Measurements from ENCODE around the genes OAS3, OAS2 and IQCD.

DNA sequence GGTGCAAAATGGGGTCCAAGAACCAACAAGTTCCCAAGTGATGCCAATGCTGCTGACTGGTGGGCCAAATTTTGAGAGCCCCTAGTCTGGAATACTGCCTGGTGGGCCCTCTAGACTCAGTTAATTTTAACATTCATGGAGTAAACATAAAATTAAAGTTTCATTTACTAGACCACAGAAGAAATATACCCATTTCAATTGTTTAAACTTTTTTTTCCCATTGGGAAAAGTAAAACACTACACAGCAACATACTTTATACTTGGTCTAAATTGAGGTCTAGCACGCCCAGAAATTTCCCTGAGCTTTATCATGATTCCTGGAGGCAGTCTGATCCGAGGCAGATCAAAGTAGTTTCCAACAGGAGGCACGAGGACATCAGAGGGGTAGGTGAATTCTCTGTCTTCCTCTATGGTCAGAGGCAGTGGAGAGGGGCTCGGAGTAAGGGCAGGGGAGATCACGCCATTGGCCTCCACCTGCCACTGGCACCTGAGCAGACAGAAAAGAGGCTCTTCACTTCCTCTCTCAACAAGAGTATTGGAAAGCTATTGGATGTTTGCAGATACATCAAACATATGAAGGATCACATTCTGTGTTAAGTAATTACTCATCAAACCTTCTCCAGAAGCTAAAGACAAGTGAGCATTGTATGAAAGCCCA lies 124.7 kb downstream of the TRAFD1 start:
- CAGE, long polyA plus RNA, result no peak
- RRBS, result no CpG with 5 or more reads among the region's 5 CpGs

- CAGE, long polyA plus RNA, result no peak
- RRBS, result no CpG with 5 or more reads among the region's 9 CpGs
Observed at GRCh38 chr12:112282754-112283514, 99.3 kb downstream of the HECTD4 start.

GRCh38 chr12:112296749-112297620 lies 85.2 kb downstream of the HECTD4 start:
- CAGE, long polyA plus RNA, result no peak

GRCh38 chr12:112621059-112621307 lies 170.6 kb upstream of the RPH3A start:
- CAGE, long polyA plus RNA, result no peak
- RRBS, result no CpG with 5 or more reads among the region's 8 CpGs

- CAGE, long polyA plus RNA, result no peak
- RRBS, result 2% methylated on average over 8 of the region's 55 CpGs
Observed at GRCh38 chr12:112937884-112938882, at the start of gene OAS3. Gene OAS3 (plus strand): TSS chr12:112938474.

DNA sequence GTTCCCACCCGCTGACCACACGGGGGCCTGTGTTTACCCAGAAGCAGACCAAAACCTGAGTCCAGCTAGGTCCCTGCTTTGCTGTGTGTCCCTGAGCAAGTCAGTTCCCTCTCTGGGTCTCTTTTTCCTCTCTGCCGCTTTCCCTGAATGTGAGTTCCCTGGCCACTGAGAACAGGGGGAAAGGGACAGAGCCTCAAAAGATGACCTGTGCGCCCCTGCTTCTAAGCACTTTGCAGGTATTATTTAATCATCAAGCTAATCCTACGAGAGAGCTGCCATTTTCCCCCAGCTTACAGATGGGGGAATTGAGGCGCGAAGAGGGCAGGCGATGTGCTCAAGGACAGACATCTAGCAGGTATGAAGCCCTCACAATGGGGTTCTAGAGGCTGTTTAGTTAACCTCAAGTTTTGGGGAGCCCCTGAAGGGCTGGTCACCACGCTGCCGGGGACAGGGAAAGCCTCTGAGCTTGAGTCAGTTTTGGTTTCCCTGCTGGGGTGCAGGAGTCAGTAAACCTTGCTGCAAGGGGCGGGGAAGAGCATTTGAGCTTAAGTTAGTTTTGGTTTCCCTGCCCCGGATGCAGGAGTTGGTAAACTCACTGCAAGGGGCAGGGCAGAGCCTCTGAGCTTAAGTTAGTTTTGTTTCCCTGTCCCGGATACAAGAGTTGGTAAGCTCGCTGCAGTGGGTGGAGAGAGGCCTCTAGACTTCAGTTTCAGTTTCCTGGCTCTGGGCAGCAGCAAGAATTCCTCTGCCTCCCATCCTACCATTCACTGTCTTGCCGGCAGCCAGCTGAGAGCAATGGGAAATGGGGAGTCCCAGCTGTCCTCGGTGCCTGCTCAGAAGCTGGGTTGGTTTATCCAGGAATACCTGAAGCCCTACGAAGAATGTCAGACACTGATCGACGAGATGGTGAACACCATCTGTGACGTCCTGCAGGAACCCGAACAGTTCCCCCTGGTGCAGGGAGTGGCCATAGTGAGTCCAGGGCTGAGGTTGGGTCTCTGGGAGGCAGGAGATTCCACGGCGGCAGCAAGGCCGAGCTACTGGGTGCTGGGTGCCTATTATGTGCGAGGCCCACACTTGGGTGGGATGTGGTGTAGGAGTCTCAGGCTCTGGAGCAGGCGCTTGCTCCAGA lies at the start of gene OAS2:
TSS of gene OAS2 (plus strand) at position 706 of the 1,132 bp plus-strand sequence.
- CAGE, long polyA plus RNA, result no peak
- RRBS, result 43% methylated on average over 2 of the region's 26 CpGs

- CAGE, long polyA plus RNA, result no peak
- RRBS, result no CpG with 5 or more reads among the region's 23 CpGs
Observed at GRCh38 chr12:113220566-113221208, at the start of gene IQCD. Gene IQCD (minus strand): TSS chr12:113221094.

DNA sequence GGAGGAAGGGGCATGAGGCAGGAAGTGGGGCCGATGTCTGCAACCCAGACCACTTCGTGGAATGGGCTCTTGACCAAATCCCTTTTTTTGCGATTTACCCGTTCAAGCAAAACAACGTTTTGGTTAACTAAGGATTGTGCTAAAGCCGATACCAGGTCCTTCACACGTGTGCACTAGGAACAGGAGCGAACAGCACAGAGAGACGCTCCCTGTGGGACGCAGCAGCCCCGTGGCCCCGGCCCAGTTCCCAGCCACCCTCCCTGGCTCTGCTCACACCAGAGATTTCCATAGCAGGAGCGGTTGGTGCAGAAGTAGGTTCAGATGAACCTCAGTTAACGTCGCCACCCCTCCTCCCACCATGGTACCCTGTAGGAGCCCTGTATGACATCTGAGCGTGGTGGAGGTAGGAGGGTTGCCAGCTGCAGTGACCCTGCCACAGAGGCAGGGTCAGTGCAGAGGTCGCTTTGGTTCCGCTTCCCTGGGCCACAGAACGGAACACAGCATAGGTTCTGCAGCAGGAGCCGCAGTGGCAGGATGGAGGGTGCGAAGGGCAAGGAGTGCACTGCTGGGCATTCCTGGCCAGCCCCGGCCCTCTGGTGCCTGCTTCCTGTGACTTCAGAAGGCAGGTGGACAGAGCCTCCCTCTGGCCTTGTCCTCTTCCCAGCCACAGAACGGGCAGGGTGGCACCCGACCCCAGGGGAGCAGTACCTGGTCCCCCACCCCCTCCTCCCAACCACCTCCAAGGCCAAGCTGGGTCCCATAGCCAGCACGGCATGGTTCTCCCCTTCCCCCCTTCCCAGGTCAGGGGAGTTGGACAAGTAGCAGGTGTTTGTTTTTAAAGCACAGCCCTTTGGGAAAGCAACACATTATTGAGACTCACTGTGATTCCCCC lies 37.8 kb downstream of the SLC8B1 start:
- CAGE, long polyA plus RNA, result no peak
- RRBS, result no CpG with 5 or more reads among the region's 25 CpGs

DNA sequence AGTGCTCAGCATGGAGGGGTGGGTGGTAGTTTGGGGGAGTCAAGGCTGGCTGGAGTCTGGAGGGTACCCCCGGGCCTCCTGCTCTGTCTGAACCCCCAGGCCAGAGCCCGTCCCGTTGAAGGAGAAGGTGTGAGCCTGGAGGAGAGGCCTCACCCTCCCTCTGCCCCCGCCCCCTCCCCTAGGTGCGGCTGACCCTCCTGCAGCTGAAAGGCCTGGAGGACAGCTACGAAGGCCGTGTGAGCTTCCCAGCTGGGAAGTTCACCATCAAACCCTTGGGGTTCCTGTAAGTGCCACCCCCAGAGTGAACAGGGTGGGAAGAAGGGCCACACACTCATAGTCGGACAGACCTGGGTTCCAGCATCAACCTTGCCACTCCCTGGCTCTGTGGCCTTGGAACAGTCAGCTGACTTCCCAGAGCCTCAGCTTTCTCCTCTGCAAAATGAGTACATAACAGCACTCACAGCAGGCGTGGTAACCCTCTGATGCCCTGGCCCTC lies 16.0 kb downstream of the PLBD2 start:
- CAGE, long polyA plus RNA, result no peak
- RRBS, result no CpG with 5 or more reads among the region's 9 CpGs

- CAGE, long polyA plus RNA, result no peak
- RRBS, result no CpG with 5 or more reads among the region's 3 CpGs
Observed at GRCh38 chr12:113390682-113391293, 12.9 kb downstream of the SDS start.

DNA sequence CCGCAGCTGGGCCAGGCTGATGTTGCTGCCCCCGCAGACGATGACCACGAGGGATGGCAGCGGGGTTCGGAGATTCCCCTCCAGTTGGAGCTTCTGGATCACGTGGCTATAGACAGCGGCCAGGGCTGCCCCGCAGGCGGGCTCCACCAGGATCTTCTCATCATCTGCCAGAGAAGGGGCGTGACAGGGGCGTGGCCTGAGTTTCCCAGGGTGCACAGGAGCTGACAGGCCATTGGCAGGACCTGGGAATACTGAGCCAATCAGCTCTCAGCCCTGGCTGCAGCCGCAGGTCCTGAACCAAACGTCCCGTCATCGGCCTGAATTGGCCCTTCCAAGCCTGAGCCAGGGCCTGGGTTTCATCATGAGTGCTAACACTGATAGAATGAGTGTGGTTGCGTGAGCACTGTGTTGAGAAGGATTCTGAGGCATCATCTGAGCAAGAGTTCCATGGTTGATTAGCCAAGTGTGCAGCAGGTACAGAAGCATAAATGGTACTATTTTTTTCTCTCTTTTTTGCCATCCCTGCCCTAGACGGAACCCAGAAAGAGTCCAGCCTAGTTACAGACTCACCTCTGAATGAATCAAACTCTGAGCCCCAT lies 10.6 kb downstream of the SDS start:
- CAGE, long polyA plus RNA, result no peak
- RRBS, result no CpG with 5 or more reads among the region's 18 CpGs

- CAGE, long polyA plus RNA, result no peak
- RRBS, result no CpG with 5 or more reads among the region's 41 CpGs
Observed at GRCh38 chr12:114403588-114404490, 2.1 kb downstream of the TBX5 start.

GRCh38 chr12:114407908-114408420 lies 2.0 kb upstream of the TBX5 start:
- CAGE, long polyA plus RNA, result start-site peak on the minus strand at chr12:114407985-114408016, 78 and 53 reads in 2 replicates
- RRBS, result 2% methylated on average over 8 of the region's 29 CpGs

DNA sequence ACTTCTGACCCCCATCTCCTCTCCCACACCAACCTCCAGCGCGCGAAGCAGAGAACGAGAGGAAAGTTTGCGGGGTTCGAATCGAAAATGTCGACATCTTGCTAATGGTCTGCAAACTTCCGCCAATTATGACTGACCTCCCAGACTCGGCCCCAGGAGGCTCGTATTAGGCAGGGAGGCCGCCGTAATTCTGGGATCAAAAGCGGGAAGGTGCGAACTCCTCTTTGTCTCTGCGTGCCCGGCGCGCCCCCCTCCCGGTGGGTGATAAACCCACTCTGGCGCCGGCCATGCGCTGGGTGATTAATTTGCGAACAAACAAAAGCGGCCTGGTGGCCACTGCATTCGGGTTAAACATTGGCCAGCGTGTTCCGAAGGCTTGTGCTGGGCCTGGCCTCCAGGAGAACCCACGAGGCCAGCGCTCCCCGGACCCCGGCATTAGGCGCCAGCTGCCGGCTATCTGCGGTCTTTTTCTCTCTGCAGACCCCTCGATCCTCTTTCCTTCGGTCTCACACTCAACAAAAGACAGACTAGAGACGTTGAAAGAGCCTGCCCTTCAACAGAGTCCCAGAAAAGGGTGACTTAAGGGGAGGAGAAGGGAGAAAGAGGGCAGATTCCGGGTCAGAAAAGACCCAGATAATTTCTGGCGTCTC lies 3.0 kb upstream of the TBX3 start:
- CAGE, long polyA plus RNA, result no peak
- RRBS, result no CpG with 5 or more reads among the region's 40 CpGs

DNA sequence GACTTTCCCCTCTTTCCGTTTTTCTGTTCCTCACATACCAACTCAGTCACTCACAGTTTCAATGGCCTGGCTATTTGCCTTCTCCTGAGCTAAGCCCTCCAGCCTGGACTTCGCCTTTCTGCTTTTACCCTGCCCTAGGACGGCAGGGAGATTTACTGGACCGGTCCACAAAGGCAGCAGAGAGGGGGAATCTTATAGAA lies 219.1 kb upstream of the TBX3 start:
- CAGE, long polyA plus RNA, result no peak
- RRBS, result no CpG with 5 or more reads among the region's 4 CpGs

- CAGE, long polyA plus RNA, result no peak
- RRBS, result no CpG with 5 or more reads among the region's 2 CpGs
Observed at GRCh38 chr12:114933356-114933710, 249.4 kb upstream of the TBX3 start.

DNA sequence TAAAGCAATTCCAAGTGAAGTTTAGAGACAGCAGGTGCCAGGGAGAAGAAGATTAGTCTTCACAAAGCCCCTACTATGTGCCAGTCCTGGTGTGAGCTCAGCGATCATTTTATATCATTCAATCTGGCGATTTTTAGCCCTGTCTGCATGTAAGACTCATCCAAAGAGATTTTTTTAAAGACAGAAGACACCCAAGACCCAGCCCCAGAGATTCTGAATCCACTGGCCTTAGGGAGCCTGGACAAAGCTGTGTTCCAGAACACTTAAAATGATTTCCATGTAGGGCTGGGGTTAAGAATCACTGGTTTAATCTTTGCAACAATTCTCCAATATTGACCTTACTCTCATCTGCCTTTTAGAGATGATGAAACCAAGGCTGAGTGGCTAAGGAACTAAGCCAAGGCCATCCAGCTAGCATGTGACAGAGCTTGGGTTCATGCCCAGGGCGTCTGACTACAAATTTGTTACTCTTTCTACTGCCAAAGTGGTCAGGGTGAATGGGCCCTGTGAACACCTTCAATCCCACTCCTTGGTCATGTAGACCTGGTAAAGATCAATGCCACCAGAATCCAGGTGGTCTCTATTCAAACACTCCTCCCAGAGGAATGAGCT lies 404.6 kb upstream of the TBX3 start:
- CAGE, long polyA plus RNA, result no peak
- RRBS, result no CpG with 5 or more reads among the region's 3 CpGs

DNA sequence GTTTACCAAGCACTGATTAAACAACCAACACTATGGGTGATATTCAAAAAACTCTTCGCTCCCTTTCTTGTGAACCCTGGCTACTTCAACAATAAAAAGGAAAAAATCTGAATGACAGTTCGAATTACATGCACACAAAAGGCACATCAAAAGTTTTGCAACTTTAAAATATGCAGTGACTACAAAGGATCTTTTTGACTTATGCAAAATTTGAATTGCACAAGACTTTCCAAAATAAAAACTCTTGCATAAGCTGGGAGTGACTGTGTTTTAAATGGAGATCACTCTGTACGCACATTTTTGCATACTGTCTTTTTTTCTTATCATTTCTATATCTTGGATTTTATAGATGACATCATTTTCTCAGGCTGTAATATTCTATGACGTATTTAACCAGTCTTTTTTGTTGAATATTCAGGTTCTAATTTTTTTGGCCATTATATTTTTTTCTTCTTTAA lies 667.6 kb upstream of the TBX3 start:
- CAGE, long polyA plus RNA, result no peak
- RRBS, result no CpG with 5 or more reads among the region's 4 CpGs

- CAGE, long polyA plus RNA, result no peak
- RRBS, result no CpG with 5 or more reads among the region's 7 CpGs
Observed at GRCh38 chr12:115451197-115451644, 767.2 kb upstream of the TBX3 start.

DNA sequence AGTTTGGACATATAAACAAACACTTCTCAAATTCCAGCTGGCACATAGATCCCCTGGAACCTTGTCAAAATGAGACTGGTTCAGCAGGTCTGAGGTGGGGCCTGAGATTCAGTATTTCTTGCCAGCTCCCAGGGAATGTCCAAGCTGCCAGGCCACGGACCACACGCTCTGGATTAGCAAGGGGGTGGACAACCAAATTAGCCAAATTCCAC lies 789.3 kb upstream of the TBX3 start:
- CAGE, long polyA plus RNA, result no peak
- RRBS, result no CpG with 5 or more reads among the region's 2 CpGs

Measured in AG04450 (cell line).